ENCODE results near the gene PLA2G12B.

GRCh38 chr10:72097683-72098444 lies 9.5 kb upstream of the SPOCK2 start:
- PRO-cap, result no peak

- PRO-cap, result no peak
These were observed 17.9 kb upstream of the SPOCK2 start for GRCh38 chr10:72106309-72106654.

DNA sequence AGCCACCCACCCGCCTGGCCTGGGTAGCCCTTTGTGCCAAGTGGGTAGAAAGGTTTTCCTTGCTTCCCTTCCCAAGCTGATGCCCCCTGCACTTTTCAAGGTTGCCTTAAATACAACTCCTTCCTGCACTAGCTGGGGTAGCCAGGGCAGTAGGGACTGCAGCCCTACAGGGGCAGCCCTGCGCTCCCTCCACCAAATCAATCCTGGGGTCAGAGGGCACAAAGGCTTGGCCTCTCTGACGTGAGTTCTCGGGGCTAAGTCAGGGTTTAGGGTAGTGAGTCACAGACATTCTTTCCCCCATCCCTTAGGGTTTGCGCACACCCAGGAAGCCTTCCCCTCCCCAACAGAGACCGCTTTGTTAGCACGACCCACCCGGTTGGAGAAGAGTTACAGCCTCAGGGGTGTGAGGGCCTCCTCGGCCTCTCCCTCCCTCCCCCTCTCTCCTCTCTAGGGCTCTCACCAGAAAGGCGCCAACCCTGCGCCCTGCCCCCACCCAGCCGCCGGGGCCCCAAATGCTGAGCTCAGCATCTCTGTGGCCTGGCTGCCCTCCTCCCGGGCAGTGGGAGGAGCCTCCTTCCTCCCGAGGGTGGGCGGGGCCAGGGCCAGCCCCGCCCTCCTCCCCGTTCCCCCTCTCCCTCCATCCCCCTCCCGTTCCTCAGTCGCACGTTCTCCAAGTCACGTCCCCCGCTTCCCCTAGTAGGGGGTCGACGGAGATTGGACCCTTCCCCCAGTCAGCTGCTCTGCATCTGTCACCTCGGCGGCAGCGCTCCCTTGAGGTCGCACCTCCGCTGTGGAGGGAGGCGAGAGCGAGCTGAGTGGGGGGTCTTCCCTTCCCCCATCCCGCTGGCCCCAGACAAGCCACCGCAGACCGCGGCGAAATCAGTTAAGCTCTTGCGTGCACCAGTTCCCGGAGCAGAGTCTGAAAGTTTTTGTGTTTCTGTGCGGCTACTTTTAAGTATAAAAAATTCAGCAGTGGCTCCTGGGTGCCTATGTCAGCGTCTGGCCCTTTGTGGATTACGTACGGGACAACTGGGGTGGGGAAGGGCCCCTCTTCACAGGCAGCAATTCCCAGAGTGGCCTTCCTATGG lies 13.0 kb upstream of the DDIT4 start:
- PRO-cap, result bidirectional peak, plus-strand start at position 640 of the sequence, minus-strand start at position 579 of the sequence

GRCh38 chr10:72263432-72263975 lies 10.2 kb upstream of the DDIT4 start:
- PRO-cap, result no peak

- PRO-cap, result no peak
These were observed 3.0 kb downstream of the DDIT4 start for GRCh38 chr10:72276743-72277158.

DNA sequence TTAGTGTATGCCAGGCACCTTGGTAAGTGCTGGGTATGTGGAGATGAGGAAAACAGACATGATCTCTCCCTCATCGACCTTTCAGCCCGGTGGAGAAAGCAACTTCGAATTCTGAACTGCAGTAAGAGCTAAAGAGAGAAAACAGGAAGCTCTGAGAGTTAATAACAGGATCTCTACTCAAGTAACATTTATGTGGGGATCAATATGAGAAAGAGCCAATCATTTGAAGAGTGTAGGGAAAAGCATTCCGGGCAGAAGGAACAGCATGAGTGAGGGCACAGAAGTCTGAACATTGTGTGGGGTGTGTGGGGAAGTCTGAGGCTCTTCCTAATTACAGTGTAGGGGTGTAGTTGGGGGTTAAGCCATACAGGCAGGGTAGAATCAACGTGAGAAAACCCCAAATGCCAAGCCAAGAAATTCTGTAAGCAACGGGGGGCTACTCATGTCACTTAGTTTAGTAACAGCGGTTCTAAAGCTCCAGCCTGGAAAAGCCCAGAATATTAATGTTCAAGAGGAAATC lies 36.4 kb downstream of the DNAJB12 start:
- PRO-cap, result no peak

- PRO-cap, result bidirectional peak, plus-strand start at chr10:72319864, minus-strand start at chr10:72319718
These were observed 35.4 kb downstream of the DNAJB12 start for GRCh38 chr10:72319241-72319817.

GRCh38 chr10:72340642-72341332 lies 13.9 kb downstream of the DNAJB12 start:
- PRO-cap, result no peak

DNA sequence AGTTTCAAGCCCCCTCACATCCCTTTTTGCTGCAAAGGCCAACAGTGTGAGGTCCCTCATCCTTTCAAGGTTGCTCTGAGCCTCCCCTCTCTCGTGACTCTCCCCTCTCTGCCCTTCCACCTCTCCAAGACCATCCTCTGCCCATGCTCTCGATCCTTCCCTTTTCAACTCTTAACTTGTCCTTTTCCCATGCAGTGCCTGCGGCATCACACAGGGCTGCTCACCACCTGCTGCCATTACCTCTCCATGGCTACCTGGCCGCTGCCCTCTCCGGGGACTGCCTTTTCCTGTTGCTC lies 3.4 kb downstream of the DNAJB12 start:
- PRO-cap, result no peak

DNA sequence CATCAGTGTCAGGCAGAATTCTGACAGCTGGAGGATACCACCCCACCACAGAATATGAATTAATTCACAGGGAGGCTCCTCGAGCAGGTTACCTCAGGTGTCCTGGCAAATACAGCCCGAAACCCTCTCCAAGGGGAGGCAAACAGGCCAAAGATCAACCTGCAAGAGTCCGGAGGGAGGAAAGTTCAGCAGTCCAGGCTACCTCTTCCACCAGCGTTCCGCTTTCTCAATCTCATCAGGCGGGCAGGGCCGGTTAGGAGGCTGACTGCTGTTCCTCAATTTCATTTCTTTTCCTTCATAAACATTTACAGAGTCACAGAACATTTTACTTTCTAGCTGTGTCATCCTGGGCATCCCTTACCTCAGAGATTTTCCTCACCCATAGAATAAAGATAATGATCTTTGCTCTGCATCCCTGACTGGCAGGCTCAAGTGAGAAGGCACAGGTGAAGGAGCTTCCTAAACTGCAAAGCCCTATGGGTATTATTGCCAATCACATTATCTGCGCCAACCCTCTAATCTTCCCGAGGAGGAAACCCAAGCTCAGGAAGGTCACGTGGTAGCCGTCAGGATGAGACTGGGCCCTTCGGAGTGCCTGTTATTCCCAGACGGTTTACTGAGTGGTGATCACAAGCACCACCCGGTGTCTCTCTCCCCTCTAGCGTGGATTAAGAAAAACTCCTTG lies 1.3 kb downstream of the DNAJB12 start:
- PRO-cap, result unidirectional peak, plus-strand start at position 601 of the sequence

- PRO-cap, result no peak
These were observed 11.6 kb upstream of the MICU1 start for GRCh38 chr10:72637425-72637901.

DNA sequence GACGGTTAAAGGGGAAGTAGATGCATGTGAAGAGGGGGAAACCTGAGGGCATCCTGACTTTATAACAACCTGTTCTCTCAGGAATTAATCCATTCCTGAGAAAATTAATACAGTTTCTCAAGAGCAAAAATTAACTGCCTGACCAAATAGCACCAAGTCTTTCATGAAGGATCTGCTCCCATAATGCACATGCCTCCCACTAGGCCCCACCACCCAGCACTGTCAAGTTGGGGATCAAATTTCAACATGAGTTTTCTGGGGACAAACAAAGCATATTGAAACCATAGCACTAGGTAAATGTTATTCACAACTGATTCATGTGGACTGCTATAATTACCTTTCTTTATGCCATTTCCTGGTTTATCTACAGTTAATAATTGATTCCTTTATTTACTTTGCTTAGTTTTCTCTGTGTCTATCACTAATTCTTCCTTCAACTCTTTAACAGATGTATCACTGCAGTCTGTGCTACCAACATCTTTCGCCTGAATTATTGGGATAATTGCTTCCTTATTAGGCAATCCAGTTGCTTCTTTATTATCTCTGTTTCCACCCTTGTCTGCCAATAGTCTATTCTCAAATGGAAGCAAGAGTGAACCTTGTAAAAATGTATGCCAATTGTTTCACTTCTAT lies 12.9 kb upstream of the MICU1 start:
- PRO-cap, result no peak

GRCh38 chr10:72952915-72953266 lies 1.7 kb downstream of the PLA2G12B start:
- PRO-cap, result no peak

DNA sequence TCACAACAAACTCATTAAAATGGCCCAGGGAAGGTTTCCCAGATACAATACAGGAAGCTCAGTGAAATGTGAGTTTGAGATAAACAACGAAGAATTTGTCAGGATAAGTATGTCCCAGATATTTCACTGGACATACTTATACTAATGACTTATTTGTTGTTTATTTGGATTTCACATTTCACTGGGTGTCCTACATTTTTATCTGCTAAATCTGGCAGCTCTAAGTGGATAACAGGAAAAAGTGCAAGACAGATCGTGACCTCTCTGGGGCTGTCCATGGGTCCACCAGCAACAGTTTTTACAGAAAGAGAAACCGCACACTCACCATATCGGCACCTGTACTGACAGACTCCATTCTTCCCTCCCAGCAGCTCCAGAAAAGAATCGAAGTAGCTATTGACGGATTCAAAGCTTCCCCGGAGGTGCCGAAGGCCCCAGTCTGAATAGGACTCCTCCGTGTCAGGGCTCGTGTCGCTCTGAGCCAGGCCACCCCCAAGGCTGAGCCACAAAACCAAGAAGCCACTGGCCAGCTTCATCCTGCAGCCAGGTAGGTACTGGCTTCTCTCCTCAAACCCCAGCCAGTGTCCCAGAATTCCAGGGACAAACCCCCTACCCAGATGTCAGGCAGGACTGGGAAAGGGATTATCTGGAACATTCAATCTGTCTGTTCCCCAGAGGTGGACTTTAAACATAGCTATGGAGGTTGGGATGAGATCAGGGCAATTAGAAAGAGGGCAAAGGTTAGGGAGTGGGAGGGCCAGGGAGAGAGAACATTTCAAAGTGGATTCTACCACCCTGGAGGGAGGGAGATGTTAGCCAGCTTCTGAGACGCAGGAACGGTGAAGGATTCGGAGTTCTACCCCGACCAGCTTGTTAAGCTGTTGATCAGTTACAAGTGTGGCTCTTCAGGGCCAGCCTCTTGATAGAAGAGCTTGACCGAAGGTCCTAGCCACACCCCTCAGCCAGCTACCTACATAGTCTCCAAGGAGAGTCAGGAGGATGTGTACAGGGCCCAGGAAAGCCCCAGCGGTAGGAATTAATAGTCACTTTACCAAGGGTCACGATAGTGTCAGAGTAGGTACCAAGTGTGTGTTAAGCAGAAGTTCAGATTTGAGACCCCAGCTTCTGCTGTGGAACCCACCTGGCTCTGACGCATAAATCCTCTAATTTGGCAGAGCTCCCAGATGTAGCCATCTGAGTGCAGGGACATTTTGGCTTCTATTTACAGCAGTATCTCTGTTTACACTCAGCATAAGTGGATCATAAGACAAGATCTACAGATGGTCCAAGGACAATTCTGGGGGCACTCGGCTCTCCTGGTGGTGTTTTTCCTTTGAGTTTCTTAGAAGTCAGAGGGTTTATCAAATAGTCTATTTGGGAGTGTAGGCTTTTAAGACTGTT lies at the start of gene PLA2G12B:
TSS of gene PLA2G12B (minus strand) at position 657 of the 1,401 bp plus-strand sequence.
- PRO-cap, result no peak

GRCh38 chr10:73039844-73040159 lies 56.9 kb downstream of the P4HA1 start:
- PRO-cap, result no peak

- PRO-cap, result no peak
These were observed 21.0 kb downstream of the NUDT13 start for GRCh38 chr10:73131201-73131771.

- PRO-cap, result no peak
These were observed 10.6 kb downstream of the ECD start for GRCh38 chr10:73157280-73157479.

DNA sequence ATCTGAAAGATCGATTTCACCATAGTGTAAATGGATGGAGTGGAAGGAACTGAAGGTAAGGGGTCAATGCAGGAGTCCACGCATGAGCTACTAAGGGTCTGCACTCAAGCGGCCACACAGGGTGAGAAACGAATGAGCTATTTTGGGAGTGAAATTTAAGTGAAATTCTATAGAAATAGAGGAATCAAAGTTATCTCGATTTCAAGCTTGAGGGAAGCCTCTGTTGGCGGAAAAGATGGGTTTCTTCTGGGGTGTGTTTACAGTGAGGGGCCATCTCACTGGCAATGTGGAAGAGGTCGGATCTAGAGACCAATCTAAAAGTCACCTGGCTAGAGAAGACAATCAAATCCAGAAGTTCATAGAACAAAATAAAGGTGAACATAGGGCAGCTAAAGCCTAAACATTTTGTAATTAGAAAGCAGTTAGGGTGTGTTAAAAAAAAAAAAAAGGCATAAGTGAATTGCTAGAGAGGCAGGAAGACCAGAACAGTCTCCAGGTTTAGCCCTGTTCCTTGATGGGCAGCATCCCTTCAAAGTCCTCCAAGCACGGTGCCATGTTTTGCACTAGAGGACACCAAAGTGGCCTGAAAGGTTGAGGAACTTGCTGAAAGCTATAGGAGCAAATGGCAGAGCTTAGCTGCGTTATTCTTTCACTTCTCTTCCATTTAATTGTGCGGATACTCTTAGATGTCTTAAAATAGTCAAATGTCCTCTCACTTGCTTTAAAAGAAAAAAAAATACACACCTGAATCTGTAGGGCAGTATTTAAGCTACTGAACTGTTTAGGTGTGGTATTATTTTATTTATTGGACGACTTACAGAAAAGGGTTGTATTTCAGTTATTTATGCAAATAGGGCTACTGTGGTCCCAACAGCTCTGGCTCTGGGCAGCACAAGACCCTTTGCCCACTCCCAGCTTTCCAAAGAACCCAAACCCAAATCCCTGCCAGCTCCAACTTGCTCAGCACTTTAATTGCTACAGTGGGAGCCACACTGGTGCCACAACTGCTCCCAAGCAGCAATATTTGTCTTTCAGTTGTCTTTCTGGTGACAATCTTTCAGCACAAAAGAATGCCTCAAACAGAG lies 15.2 kb downstream of the DNAJC9 start:
- PRO-cap, result no peak

DNA sequence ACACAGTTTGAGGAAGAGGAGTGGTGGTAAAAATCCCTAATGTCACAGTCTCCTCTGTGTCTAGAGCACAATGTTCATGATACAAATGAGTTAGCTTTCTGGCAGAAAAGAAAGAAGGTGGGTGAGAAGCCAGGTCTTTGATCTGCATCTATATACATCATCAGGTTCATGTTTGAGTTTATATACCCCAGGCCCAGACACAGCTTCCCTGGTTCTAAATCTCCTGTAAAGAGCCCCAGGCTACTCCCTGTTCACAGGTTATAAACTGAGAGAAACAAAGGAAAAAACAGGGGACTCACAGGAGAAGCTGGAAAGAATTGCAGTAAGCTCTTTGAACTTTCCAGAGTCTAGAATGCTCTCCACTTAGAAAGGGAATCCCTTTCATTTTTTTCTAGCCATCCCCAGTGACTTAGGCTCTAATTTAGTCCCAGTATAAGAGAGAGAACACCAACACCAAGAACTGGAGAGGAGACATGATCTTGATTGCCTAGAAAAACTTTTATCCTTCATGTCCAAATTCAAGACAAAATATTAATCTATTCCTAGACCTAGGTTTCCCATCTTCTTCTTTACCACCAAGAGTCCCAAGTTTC lies 640 bp downstream of the MSS51 start:
- PRO-cap, result no peak

GRCh38 chr10:73470797-73471295 lies 25.0 kb downstream of the PPP3CB start:
- PRO-cap, result no peak